ENCODE results near the genes GNMT and KLHDC3.

DNA sequence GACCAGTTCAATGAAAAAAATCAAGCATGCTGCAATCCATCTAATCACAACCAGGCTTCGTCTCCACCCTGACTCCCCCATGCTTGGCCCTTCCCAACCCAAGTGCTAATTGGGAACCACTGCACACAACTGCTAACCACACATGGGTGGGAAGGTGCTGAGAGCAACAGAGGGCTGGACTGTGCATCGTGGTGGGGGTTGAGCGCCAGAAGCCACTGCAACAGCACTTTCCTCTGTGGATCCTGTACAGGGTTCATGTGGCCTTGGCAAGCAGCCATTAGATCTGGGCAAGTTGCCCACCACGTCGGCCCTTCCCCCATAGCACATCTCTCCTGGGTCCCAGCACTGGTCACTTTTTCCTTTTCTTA lies 34.2 kb upstream of the MRPS10 start:
- PRO-cap = no peak
- RAMPAGE, long total RNA = no peak
- RRBS = no CpG with 5 or more reads among the region's 5 CpGs

DNA sequence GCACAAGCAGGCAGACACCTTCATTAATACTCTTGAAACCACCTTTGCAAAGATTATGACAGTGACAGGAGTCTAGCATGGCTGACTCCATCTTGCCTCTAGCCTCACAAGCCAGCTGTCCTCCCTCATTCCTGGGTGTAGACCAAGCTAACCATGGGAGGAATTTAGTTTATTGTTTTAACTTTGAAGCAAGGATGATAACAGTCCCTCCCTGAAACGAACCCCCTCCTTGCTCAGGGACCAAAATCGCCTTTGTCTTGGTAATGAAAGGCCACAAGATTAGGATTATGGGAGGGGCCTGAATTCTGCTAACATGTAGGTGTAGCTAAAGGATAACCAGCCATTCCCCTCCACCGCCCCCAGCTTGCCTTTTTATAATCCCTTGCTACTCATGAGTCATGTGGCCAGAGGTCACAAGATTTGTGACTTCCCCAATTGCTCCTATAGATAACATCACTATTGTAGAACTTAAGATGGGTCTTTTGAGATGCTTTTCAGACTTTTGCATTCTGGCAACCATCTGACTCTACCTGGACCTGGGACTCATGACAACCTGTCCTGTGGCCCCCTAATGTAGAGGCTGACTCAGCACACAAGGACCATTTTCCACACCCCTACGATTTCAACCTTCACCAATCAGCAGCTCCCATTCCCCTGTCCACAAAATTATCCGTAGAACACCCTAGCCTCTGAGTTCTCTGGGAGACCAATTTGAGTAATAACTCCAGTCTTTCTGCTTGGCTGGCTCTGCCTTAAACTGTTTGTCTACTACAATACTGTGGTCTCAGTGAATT lies 99.0 kb upstream of the MRPS10 start:
- PRO-cap = no peak
- RAMPAGE, long total RNA = no peak
- RRBS = no CpG with 5 or more reads among the region's 5 CpGs

GRCh38 chr6:42405012-42405368 lies 46.7 kb downstream of the TRERF1 start:
- PRO-cap = no peak
- RAMPAGE, long total RNA = no peak
- RRBS = no CpG with 5 or more reads among the region's 2 CpGs

DNA sequence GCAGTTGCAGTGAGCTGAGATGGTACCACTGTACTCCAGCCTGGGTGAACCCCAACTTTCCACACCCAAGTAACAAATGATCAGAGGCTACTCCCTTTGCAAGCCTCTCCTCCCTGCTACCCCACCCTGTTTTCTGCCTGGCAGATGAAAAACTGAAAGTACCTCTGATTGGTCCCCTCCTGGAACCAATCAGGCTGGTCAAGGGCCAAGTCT lies 8.1 kb upstream of the UBR2 start:
- PRO-cap = no peak
- RAMPAGE, long total RNA = no peak

DNA sequence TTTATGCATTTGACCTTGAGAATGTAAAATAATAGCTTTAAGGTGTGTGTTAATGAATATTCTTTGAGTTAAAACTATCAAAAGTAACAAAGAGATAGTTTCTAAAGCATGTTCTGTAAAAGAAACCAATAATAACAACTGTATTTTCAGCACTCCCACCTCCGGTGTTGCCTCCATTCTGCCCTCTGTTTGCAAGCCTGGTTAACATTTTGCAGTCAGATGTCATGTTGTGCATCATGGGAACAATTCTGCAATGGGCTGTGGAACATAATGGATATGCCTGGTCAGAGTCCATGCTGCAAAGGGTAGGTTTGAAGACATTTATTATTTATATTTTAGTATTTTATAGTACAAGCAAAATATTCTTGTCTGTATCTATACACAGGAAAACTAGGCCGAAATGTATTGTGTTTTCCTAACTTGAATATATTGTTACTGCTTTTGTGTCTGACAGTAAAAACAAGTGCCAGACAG lies 70.0 kb downstream of the PRPH2 start:
- PRO-cap = no peak
- RAMPAGE, long total RNA = no peak
- RRBS = no CpG with 5 or more reads among the region's 2 CpGs

GRCh38 chr6:42771757-42772354 lies 10.0 kb upstream of the BICRAL start:
- PRO-cap = no peak
- RAMPAGE, long total RNA = no peak
- RRBS = no CpG with 5 or more reads among the region's 5 CpGs

DNA sequence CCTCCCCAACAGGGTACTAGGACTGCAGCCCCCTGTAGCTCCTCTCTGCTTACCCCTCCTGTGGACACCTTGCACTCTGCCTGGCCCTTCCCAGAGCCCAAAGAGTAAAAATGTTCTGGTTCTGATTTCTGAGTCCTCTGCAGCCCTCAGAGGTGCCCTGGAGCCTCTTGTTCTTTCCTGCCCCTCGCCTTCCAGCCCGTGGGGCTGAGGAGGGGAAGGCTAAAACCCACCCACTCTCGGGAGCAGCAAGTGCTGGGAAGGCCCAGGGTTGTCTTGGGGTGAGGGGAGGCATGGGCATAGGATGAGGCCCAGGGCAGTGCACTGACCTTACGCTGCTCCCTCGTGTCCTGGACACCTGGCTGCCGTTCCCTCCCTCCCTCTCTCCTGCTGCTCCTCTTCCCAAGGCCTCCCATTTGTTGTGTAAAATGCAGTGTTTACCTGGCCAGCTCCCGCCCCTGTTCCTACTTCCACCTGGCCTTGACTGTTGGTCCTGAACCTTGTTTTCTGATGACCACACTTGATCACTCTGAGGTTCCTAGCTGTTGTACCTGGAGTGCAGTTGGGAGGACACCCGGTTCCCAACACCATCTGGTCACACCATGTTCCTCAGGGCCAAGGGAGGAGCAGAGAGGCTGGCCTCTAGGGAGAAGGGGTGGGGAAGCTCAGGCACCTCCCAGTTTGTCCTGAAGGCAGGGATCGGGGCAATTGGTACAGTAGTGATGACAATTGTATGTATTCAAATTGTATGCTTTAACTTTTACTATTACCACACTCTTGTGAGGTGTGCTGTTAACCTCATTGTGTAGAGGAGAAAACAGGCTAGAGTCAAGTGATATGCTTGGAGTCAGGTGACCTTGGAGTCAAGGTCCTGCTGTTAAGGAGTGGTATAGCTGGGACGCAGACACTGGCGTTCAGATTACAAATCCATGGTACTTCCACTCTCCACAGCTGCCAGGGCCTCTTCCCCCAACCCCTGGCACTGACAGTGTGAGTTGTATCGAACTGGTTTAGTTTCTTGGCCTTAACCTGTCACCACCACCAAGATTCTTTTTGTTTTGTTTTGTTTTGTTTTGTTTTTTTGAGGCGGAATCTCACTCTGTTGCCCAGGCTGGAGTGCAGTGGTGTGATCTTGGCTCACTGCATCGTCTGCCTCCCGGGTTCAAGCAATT lies 10.2 kb downstream of the CNPY3 start:
- PRO-cap = no peak
- RAMPAGE, long total RNA = no peak
- RRBS = no CpG with 5 or more reads among the region's 15 CpGs

DNA sequence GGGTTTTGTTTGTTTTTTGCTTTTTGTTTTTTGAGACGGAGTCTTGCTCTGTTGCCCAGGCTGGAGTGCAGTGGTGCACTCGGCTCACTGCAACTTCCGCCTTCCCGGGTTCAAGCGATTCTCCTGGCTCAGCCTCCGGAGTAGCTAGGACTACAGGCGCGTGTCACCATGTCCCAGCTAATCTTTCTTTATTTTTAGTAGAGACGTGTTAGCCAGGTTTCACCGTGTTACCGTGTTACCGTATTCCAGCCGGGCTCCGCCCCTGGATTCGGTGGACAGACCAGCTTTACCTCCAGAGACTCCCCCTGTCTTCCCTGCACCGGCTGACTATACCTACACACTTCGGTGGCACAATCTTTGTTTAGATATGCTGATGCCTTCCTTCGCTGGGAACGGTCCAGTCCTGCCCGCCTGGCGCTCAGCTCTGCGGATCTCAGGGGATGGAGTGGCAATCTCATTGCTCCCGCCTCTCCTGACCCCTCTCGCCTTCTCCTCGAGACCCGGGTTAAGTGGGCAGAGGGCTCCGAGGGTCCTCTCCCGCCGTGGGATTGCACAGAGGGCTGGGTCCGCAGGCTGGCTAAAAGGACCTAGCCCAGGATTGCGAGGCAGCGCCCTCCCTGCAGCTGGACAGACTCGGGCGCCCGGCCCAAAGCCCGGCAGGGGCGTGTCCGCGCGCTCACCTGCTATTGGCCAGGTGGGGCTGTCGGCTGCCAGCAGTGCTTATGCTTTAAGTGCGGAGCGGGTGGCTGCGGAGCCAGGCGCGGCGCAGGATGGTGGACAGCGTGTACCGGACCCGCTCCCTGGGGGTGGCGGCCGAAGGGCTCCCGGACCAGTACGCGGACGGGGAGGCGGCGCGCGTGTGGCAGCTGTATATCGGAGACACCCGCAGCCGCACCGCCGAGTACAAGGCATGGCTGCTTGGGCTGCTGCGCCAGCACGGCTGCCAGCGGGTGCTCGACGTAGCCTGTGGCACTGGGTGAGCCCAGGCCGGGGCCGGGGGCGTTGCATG lies at the start of gene GNMT:
Gene GNMT, plus strand, starts transcription at position 757 of the 1,009 bp plus-strand sequence.
- PRO-cap = bidirectional peak, plus-strand start at position 757 of the sequence, minus-strand start at position 653 of the sequence
- RAMPAGE, long total RNA = no peak
- RRBS = 4% methylated on average over 23 of the region's 73 CpGs

DNA sequence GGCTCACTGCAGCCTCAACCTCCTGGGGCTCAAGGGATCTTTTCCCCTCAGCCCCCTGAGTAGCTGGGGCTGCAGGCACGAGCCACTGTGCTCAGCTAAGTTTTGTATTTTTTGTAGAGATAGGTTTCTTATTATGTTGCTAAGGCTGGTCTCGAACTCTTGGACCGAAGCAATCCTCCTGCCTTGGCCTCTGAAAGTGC lies 10.7 kb downstream of the PPP2R5D start:
- PRO-cap = no peak
- RAMPAGE, long total RNA = no peak
- RRBS = no CpG with 5 or more reads among the region's 3 CpGs

- PRO-cap = bidirectional peak, plus-strand start at chr6:43014268, minus-strand start at chr6:43013922
- RAMPAGE, long total RNA = no peak
- RRBS = 1% methylated on average over 14 of the region's 38 CpGs
Measured at GRCh38 chr6:43014025-43014982, at the start of gene KLHDC3. Gene KLHDC3 (plus strand): TSS chr6:43014249.

- PRO-cap = unidirectional peak, minus-strand start at chr6:43077094; unidirectional peak, minus-strand start at chr6:43077263
- RAMPAGE, long total RNA = no peak
- RRBS = 2% methylated on average over 14 of the region's 37 CpGs
Measured at GRCh38 chr6:43076957-43077821, 1.1 kb downstream of the PTK7 start.

GRCh38 chr6:43129437-43130089 lies 41.5 kb upstream of the SRF start:
- PRO-cap = no peak
- RAMPAGE, long total RNA = no peak
- RRBS = 41% methylated on average over 2 of the region's 14 CpGs

DNA sequence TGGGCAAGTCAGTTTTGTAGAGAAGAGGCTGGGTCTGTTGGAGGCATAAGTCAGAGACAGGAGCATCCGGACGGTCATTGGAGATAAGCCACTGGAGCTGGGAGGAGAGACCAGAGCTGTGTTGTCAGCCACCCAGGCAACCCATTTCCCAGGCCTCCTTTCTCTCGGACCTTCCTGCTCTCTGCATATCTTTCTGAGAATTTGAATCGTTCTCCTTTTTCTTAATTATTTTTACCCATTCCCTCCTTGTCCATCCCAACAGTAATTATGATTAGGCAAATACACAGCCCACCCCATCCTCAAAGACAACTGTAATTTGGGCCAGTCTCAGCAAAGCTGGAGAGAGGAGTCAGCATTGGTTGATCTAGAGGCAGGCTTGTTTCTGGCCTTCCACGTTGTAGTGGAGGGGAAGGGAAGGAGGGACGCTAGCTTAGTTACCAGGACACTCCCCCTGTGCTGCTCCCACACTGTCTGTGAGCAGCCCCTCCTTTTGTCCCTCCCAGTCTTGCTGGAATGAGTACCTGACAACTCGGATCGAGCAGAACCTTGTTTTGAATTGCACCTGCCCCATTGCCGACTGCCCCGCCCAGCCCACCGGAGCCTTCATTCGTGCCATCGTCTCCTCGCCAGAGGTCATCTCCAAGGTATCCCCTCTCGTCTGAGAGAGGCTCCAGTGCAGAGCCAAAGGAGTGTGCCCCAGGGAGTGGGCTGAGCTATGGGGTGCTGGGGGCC lies 9.2 kb downstream of the DNPH1 start:
- PRO-cap = no peak
- RAMPAGE, long total RNA = no peak
- RRBS = no CpG with 5 or more reads among the region's 15 CpGs

GRCh38 chr6:43223672-43224240 lies 5.5 kb downstream of the DNPH1 start:
- PRO-cap = no peak
- RAMPAGE, long total RNA = no peak
- RRBS = no CpG with 5 or more reads among the region's 3 CpGs

GRCh38 chr6:43443744-43444462 lies 11.4 kb downstream of the DLK2 start:
- PRO-cap = no peak
- RAMPAGE, long total RNA = no peak
- RRBS = no CpG with 5 or more reads among the region's 13 CpGs

- PRO-cap = no peak
- RAMPAGE, long total RNA = no peak
- RRBS = no CpG with 5 or more reads among the region's 15 CpGs
Measured at GRCh38 chr6:43515474-43516255, 1.1 kb downstream of the YIPF3 start.

DNA sequence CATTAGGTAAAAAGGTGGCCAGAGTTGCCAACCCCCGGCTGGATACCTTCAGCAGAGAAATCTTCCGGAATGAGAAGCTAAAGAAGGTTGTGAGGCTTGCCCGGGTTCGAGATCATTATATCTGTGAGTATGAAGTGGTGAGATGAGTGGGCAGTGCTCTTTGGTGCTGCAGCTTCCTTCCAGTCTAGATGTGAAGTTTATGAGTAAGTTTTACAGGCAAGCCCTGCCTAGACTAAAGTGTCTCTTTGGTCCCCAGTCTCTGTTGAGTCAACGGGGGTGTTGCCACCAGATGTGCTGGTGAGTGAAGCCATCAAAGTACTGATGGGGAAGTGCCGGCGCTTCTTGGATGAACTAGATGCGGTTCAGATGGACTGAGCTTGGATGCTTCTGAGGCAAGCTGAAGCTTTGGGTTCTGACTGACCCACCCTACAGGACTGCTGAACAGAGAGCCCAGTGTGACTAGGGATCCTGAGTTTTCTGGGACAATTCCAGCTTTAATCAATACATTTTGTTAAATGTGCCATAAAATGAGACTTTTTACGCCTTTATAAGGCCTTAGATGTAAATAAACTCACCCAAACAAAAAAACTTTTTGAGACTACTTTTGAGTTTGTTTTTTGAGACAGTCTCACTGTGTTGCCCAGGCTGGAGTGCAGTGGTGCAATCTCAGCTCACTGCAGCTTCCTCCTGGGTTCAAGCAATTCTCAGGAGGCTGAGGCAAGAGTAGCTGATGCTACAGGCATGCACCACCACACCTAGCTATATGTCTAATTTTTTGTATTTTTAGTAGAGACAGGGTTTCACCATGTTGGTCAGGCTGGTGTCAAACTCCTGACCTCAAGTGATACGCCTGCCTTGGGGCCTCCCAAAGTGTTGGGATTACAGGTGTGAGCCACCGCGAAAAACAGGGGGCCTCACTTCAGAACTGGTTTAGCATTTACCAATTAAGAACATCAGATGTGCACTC lies 4.3 kb downstream of the POLR1C start:
- PRO-cap = no peak
- RAMPAGE, long total RNA = no peak
- RRBS = 83% methylated on average over 1 of the region's 12 CpGs

GRCh38 chr6:43709190-43709790 lies 21.7 kb upstream of the MRPS18A start:
- PRO-cap = no peak
- RAMPAGE, long total RNA = no peak
- RRBS = no CpG with 5 or more reads among the region's 5 CpGs

GRCh38 chr6:43759483-43759682 lies 10.6 kb upstream of the VEGFA start:
- PRO-cap = no peak
- RAMPAGE, long total RNA = no peak
- RRBS = no CpG with 5 or more reads among the region's 2 CpGs

DNA sequence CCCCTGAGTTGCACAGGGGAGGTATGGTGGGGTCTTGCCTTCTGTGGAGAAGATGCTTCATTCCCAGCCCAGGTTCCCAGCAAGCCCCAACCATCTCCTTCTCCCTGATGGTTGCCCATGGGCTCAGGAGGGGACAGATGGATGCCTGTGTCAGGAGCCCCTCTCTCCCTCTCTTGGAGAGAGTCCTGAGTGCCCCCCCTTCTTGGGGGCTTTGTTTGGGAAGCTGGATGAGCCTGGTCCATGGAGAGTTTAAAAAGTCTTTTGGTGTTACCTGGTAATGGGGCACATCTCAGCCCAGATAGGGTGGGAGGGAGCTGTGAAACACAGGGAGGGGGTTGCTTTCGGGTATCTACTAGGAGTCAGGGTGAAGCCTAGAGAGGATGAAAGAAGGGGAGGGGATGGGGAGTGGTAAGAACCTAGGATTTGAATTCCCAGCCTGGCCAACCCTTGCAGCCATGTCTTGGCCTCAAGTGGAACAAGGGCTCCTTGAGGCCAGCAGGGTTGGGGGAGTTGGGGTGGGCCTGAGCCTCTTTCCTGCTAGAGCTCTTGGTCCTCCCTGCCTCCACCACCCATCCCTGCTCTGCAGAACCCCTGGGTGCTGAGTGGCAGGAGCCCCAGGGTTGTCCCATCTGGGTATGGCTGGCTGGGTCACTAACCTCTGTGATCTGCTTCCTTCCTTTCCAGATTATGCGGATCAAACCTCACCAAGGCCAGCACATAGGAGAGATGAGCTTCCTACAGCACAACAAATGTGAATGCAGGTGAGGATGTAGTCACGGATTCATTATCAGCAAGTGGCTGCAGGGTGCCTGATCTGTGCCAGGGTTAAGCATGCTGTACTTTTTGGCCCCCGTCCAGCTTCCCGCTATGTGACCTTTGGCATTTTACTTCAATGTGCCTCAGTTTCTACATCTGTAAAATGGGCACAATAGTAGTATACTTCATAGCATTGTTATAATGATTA lies 8.0 kb downstream of the VEGFA start:
- PRO-cap = no peak
- RAMPAGE, long total RNA = no peak
- RRBS = no CpG with 5 or more reads among the region's 5 CpGs

All from lung (tissue), 4 donors.